Left colon (tissue), 1 donor: ENCODE measurements around a stretch of chr17.

DNA sequence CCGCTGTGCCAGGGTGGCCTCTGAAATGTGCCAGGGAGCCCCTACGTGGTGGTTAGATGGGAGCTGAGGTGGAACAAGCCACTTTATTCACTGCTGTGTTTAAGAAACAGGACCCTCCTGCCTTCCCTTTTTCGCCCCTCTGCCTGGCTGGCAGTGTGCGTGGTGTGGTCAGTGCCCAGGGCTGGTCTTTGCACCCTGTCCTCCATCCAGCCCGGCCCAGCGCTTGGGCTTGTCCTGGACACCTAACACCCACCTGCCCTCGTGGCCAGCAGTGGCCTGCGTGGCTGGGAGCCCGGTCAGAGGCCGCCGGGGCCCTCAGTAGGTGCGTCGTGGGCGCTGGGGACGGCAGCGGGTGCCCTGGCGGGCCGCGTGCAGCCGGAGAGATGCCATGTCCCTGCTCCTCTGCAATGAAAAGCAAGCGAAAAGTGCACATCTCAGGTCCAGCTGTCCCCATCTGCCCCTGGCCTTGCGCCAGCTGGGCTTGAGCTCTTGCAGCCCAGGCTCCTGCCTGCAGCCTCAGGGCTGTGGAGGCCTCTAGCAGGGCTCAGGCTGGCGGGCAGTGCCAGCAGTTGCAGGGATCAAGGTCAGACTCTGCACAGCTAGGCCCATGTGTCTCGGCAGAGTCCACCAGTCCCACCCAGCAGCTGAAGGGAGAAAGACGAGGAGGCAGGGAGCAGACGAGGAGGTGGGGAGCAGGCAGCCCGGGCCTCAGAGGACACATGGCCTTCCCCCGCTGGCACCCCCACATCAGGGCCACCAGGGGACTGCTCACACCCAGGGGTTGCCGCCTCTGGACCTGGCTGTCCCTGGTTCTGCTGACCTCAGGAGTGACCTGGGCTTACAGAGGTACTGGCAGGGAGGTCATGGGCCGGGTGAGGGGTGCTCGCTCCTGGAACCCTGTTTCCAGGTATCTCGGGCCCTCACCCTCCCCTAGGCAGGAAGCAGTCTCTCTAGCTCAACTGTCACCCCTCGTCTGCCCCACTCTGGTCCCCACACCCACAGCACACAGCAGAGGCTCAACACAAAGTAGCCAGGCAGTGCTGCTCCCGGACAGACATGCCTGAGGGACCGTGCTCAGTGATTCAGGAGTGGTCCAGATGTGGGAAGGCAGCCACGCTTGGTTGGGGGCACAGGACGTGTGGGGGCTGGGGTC lies 11.2 kb downstream of the SLC16A3 start:
- PRO-cap = unidirectional peak, plus-strand start at position 679 of the sequence; unidirectional peak, plus-strand start at position 1,089 of the sequence

DNA sequence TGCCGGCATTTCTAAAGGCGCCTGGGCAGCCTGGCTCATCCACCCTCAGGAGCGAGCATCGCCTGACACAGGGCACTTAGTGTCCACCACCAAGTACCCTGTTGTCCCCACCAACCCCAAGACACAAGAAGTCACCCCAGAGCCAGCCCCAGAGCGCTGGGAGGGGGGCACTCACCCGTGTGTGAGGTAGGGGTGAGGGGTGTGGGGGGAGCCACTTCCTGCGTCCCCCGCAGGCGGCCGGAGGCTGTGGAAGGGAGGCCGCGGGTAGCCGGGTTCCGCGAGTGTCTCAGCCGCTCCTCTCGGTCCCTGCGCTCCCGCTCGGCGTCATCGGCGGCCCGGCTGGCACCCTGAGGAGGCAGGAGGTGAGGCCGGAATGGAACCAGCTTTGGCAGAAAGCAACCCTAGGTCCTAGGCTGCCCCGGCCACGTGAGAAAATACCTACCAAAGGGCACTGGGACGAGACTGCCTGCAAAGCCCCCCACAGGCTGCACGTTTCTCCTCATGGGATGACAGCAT lies 20.5 kb downstream of the SLC16A3 start:
- PRO-cap = no peak

DNA sequence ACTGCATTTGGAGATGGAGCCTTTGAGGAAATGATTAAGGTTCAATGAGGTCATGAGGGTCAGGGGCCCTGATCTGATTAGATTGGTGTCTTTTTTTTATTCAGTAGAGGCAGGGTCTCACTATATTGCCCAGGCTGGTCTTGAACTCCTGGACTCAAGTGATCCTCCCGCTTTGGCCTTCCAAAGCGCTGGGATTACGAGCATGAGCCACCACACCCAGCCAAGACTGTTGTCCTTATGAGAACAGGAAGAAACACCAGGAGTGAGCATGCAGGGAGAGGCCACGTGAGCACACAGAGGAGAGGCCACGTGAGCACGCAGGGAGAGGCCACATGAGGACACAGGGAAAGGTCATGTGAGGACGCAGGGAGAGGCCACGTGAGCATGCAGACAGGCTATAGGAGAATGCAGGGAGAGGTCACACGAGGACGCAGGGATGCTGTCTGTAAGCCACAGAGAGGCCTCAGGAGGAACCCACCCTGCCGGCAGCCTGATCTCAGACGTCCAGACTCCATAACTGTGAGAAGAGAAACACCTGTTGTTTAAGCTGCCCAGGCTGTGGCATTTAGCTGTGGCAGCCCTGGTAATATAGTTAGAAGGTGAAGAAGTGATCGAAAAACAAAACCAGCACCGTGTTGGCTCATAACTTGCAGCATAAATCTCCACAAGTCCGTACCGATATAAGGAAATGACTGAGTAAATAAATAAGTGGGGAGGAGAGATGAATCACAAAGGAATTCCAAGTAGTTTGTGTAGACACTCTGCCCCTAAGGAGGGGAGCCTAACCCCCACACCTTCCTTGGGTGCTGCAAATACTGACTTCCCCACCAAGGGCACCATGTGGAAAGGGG lies 14.6 kb upstream of the CSNK1D start:
- PRO-cap = unidirectional peak, plus-strand start at position 400 of the sequence

GRCh38 chr17:82304430-82304887 lies 12.9 kb downstream of the CD7 start:
- PRO-cap = no peak

GRCh38 chr17:82315742-82316395 lies 1.5 kb downstream of the CD7 start:
- PRO-cap = no peak

- PRO-cap = no peak
Observed at GRCh38 chr17:82390079-82390971, 18.8 kb downstream of the UTS2R start.

DNA sequence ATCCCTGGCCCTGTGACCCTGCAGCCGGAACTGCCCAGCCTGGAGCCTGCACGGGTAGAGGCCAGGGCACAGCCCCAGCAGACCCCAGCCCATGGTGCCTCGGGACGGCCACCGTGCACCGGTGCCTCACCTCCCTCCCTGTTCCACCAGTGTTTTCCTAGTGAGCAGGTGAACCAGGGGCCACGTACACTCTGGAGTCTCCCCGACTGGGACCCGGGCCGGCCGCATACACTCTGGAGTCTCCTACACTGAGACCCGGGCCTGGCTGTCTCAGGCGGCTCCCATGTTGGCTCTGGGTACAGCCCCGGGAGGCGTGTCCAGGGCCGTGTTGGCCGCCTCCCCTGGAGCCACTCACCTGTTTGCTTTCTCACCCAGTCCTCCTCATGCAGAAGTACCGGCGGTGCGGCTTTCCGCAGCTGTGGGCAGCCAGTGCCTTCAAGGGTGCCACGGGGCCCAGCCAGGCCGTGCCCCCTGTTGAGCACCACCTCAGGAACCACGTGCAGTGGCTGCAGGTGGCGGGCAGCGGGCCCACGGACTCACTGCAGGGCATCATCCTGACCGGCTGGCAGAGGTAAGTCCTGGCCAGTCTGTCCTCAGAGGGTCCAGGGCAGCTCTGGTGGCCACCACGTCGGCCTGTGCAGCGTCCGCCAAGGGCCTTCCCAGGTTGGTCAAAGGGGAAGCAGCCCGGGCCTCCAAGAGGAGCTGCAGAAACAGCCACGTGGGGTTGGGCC lies 13.6 kb downstream of the CYBC1 start:
- PRO-cap = no peak

DNA sequence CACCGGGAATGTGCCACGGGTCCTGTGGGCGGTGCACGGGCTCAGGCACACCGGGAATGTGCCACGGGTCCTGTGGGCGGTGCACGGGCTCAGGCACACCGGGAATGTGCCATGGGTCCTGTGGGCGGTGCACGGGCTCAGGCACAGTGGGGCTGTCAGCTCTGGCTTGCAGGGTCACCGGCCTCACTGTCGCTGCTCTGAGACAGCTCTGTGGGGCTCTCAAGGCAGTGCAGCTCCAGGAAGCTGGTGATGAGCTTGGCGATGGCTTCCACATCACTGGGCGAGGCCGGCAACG lies 6.8 kb downstream of the CYBC1 start:
- PRO-cap = no peak

GRCh38 chr17:82448050-82448249 lies 2.6 kb downstream of the CYBC1 start:
- PRO-cap = no peak

- PRO-cap = no peak
Observed at GRCh38 chr17:82506430-82507002, 13.0 kb upstream of the FOXK2 start.

- PRO-cap = no peak
Observed at GRCh38 chr17:82583478-82584365, 64.2 kb downstream of the FOXK2 start.

DNA sequence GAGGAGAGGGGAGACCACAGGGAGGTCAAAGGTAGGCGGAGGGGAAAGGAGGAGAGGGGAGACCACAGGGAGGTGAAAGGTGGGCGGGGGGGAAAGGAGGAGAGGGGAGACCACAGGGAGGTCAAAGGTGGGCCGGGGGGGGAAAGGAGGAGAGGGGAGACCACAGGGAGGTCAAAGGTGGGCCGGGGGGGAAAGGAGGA lies 62.0 kb downstream of the WDR45B start:
- PRO-cap = no peak

DNA sequence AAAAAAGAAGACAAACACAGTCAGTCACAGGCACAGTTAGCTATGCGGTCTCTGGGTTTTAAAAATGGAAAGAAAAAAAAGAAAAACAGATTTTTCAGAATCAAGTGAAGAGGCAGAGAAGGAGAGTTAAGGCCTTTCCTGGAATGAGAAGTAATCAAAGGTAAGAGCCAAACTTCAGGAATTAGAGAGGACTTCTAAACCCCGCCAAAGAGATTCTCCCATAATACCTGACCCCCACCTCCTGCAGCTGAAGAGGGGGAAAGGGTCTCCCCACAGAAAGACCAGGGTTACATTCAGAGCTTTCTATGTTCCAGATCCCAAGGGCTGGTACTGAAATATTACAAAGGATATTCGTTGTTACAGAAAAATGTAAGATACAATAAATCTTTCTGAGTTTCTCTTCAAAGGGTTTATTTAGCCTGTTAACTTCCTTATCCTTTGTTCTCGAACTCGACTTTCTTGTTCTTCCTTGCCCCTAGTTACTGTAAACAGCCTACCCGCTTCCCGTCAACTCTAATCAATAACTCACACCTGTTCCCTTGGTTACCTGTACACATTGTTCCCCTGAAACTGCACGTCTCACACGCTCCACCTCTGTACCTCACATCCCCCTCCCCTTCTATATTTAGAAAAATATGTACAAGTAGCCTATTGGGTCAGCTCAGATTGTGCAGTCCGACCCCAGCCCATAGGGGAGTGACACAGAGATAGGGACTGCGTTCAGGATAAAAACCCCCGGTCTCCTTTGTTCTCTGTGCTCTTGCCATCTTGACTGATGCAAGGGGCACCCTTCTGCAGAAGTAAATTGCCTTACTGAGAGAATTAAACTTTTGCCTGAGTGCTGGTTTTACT lies 11.7 kb downstream of the WDR45B start:
- PRO-cap = no peak

DNA sequence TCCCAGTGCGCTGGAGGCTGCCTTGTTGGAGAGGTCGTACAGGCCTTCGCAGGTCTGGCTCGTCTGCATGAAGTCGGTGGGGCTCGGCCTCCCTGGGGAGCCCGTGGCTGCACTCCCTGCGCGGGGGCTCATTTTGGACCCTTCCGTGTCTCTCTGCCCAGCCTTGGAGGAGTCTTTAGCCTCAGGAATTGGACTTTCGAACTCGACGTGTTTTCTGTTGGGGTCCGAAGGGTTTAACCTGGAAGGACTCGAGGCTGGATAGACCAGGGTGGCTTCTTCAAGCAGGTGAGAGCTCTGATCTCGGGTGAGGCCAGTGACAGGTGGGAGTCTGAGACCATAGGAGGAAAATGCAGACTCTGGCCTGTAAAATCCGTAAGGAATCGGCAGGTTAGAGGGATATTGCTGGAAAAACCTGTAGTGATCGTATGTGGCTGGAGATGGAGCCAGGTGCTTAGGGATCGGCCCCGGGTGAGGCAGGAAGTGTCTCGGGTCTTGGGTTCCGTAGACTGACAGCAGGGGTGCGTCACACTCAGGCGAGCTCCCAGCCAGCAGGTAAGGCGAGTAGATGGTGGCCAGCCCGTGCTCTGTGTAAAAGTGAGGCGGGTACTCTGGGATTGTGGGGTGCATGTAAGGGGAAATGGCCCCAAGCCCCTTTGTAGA lies 8.6 kb downstream of the ZNF750 start:
- PRO-cap = no peak

DNA sequence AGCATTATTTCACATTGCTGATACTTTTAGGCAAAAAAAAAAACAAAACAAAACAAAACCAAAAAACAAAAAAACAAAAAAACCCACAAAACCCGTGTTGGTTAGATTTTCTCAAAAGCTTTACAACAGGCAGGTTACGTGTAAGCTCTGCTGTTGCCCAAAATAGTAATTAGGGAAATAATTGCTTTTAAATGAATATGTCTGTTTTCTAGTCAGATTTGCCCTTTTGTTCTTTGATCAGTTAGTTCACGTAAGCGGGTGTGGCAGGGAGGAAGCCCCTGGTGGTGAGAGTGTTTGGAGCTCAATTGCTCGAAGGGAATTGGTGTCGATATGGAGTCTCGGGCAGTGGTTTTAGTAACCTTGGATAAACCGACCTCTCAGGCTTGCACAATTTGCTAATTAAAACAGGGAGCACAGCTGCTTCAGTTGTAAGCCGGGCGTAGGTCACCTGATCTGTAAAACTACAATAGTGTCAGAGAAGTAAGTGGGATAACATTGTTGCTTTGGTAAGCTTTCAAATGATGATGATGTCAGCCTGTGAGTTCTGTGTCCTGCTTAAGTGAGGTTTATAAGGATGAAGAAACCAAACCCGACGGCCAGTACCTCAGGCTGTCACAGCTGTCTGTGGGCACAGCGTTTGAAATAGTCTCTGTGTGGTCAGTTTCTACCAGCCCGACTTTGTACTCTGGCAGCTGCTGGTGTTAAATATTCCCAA lies 3.0 kb downstream of the ZNF750 start:
- PRO-cap = unidirectional peak, plus-strand start at position 312 of the sequence

GRCh38 chr17:82923503-82924046 lies 83.8 kb upstream of the ZNF750 start:
- PRO-cap = no peak

DNA sequence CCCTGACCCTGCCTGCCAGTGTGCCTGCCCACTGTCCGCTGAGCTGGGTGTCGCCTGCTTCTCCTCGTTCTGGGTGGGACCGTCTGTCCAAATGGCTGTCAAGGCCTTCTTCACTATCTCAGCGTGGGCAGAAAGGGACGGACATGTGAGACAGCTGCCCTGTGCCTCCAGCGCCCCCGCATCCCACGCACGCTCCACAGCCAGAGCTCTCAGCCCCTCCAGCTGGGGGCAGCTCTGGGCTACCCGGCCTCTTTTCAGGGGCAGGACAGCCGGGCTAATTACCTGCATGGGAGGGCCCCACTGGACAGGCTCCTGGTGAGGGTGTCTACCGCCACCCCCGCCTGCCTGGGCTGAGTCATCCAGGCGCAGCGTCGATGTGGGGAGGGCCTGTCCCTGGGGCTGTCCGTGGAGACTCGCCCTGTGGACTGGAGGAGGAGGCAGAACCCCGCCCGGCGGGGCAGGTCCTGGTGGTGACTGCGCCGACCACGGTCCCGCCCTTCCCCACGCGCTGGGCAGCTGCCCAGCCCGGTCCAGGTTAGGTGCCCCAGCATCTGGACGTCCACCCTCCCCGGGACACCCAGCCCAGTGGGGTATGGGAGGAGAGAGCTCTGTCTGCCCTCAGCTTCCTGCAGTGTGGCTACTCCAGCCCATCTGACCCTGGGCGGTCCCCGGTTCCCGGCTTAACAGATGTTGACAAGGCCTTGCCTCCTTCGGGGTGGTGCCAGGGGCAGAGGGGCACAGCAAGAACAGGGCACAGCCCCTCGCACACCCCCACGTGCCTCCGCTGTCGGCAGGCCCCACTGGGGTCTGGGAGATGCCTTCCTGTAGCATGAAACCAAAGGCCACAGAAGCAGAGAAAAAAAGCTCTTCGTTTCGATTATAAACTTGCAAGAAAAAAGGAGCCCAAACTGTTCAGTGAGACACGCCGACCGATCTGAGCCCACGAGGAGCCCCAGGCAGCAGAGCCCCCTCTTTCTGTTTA lies 5.8 kb upstream of the METRNL start:
- PRO-cap = bidirectional peak, plus-strand start at position 504 of the sequence, minus-strand start at position 276 of the sequence; bidirectional peak, plus-strand start at position 585 of the sequence, minus-strand start at position 653 of the sequence

GRCh38 chr17:83088604-83089213 lies 9.3 kb downstream of the METRNL start:
- PRO-cap = unidirectional peak, plus-strand start at chr17:83089108

GRCh38 chr17:83099297-83100155 lies 20.1 kb downstream of the METRNL start:
- PRO-cap = unidirectional peak, plus-strand start at chr17:83099570; bidirectional peak, plus-strand start at chr17:83100095, minus-strand start at chr17:83100057

- PRO-cap = no peak
Observed at GRCh38 chr17:83111418-83112302, 32.3 kb downstream of the METRNL start.